Bronchial lymph node (tissue), 1 donor: ENCODE results near the gene FAM47B.

- PRO-cap: no peak
These were observed 107.1 kb downstream of the DMD start for GRCh38 chrX:33104283-33104673.

DNA sequence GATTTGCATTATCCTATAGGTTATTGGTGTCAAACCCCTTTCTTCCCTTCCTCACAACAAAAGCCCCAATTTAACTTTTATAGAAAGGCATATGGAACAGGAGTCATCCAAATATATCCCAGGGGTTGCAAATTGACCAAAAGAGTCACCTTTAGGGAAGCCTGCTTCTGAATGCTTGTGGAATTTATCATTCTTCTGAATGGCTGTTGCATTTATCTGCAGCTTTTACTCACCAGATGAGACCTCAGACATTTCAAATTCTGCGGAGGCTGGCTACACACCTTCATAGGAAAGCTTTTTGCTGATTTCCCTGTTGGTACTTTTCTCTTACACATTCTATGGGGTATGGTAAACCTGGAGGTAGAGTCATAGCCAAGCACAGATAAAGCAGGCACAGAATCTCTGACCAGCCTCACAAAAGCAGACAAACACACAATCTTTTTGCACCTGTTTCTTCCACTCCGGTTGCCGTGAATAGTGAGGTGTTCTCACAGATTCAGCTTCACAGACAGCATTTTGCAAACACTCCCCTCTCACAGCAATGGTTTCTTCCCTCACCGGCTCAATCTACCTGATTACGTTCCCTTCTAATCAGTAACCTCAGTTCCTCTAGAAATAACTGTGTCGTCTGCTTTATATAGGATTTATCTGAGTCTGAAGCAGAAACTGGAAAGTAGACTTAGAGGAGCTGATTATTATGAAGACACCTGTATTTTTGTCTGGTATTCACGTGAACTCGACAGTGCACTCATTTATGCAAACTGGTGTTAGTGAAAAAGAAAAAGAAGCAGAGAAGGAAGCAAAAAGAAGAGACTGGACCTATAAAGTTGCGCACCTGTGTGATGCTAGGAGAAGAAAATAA, 83.2 kb downstream of the DMD start:
- PRO-cap: no peak

DNA sequence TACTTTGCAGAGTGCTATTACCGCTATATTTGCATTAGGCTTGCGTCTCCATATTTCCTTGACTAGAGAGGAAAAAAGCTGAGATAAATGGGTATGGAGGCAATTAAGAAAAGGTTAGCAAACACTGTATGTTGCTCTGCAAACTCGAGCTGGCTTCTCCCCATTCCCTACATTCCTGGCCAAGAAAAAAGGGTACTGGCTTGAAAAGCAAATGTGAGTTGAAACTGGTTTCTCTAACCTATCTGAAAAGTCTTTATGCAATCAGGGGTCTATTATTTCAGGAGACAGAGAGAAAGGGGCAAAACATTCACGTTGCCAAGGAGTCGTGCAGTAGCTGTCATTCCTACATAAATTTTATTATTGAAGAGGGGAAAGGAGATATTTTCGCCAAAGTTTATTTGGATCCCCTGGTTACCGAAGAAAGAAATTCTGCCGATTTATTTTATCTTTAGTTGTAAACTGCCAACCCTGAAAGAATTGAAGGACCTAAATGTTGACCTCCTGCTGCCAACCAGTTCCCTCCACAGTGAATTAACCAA, 2.1 kb downstream of the TMEM47 start:
- PRO-cap: no peak

GRCh38 chrX:34942738-34942937, at the start of gene FAM47B:
Gene FAM47B (plus strand): TSS chrX:34942796.
- PRO-cap: no peak

- PRO-cap: no peak
These were observed 455.5 kb downstream of the CFAP47 start for GRCh38 chrX:36375129-36375367.

DNA sequence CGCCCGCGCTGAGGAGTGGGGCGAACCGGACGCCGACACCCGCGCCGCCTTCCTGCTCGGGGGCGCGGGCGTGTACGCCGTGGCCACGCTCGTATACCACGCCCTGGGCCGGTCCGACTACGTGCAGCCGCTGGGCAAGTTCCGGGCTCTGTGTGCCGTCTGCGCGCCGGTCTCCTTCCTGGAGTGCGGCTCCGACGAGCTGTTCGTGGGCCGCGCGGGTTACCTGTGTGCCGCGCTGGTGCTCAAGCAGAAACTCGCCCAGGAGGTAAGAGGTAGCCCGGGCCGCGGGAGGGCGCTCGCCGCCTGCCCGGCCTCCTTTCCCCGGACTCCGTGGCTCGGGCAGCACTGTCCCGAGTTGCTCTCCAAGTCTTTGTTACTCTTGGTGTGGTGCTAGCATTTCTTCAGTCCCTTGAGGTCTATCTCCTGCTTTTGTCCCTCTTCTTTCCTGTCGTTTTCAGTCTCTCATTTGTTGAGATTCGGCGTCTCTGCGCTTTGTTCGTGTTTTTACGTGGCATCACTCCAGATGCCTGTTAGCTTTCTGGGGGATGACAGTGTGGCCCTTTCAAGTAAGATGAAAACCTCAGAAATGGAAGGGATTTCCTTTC, 820 bp downstream of the LANCL3 start:
- PRO-cap: no peak

DNA sequence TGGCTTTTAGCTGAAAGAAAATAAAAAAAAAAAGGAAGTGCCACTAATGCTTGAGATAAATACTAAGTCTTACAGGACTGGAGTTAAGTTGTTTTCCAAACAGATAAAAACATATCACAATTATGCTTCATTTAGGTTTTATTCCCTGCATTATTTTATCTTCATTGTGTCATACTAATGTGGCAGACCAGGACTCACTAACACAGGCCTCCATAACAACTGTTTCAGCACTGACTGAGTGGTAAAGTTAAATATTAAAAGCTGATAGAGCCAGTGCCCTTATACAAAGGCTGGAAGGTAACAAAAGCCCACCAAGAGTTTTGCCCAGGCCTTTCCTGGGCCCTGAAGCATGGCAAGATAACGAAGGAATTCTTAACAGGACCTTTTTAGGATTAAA, 42.4 kb upstream of the DYNLT3 start:
- PRO-cap: no peak

- PRO-cap: bidirectional peak, plus-strand start at chrX:38220177, minus-strand start at chrX:38220122
These were observed 721 bp downstream of the SRPX start for GRCh38 chrX:38219928-38220371.

- PRO-cap: no peak
These were observed 9.3 kb upstream of the OTC start for GRCh38 chrX:38343034-38343541.

DNA sequence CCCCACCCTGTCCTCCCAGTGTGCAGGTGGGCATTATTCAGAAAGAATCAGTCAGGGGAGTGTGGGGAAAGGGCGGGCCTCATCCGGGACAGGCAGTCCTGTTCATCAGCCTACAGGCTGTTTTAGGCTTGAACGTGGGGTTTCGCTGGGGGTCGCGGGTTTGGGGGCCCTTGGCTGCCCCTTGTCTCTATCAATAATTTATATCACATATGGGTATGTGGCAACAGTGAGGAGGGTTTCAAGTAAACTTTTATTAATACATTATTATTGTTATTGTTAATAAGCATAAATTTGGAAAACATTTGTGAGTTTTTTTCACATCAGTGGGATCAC, 4.2 kb downstream of the OTC start:
- PRO-cap: no peak

DNA sequence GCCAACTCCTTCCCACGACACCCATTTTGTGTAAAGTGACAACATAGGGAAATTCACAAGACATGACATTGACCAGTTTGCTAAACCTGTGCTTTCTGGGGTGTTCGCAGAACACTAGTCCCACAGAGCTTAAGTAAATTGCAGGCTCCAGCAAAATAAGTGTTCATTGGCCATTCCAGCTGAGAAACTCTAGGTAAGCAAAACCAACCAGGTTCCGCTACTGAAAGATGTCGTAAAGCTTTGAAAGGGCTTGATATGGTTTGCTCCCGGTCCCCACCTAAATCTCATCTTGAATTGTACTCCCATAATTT, 563.7 kb downstream of the BCOR start:
- PRO-cap: no peak

DNA sequence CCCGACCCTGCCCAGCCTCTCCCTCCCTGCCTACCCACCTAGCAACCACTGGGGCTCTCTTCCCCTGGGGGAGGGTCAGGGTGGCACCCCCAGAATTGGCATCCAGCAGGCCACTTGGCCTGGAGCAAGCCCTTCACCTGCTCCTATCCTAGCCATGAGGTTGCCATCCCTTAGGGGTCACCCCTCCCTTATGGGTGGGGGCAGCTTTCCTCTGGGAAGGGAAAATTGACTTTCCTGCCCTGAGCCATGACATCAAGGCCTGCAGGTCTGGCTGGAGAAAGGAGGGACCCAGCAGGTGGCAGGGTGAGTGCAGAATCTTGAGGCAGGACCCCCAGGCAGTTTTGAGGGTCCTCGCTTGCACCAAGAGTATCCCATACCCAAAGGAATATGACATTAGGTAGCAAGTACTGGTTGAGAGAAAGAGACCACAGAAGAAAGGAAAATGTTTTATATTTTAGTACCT, 300.4 kb downstream of the BCOR start:
- PRO-cap: no peak

DNA sequence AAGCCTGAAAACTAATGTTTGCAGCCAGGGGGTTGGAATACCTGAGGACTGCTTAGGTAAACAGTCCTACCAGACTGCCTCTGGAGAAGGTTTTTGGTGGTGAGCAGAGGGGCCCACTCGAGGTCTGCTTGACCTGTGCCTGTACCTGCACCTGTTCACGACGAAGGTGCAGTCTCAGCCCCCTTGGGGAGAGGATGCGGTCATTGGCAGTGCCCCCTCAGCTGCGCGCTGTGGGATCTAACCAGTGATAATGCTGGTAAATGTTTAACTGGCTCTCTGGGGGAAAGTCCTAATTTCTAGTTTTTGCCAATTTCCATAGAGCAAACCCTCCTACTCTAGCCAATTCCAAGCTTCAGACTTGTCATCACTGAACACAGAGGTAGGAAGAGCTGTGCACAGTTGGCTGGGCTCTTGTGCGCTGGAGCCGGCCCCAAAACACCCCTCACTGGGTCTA, 271.0 kb downstream of the BCOR start:
- PRO-cap: no peak

DNA sequence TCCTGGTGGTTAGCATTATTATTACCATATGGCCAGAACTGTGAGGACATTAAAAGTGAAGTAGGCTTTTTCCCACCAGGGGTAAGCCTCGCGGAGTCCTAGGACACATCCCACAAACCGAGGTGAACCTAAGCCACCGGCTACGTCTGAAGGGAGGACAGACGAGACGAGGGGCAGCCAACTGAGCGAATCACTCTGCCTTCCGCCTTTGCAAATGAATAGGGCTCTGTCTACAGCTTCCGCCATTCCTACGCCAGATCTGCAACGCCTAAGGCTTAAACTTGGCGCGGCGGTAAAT, 90.7 kb downstream of the BCOR start:
- PRO-cap: no peak

- PRO-cap: no peak
These were observed 15.1 kb downstream of the BCOR start for GRCh38 chrX:40082473-40083230.

DNA sequence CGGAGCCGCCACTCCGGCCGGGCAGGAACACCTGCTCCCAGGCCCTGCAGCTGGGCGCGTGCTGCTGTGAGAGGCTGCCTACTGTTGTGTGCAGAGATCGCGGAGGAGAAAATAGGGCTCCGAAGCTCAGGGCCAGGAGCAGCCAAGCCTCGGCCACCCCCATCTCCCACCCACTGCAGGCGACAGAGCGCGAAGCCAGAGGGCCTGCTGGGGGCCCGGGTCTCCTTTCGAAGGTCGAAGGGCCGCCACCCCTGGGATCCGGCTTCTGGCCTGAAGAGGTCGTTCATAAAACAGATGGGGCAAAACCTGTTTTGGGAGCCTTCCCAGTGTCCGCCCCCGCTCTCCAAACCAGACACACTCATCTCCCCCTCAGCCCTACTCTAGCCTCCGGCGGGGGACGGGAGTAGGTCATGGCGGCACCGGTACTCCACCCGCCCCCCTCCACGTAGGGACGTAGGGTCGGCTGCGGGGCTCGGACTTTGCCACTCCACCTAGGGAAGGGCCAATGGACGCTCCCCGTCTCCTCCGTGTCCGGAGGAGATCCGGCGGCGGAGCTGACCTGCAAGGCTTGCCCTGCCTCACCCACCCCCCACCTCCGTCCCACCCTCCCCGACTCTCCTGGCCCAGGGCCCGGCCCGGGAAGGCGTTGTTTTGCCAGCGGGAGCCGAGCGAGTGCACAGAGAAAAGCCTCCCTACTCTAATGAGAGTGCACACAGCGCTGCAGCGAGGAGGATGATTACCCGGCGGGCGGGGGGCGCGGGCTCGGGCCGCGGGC, 8.0 kb upstream of the BCOR start:
- PRO-cap: bidirectional peak, plus-strand start at position 485 of the sequence, minus-strand start at position 432 of the sequence; unidirectional peak, minus-strand start at position 702 of the sequence

DNA sequence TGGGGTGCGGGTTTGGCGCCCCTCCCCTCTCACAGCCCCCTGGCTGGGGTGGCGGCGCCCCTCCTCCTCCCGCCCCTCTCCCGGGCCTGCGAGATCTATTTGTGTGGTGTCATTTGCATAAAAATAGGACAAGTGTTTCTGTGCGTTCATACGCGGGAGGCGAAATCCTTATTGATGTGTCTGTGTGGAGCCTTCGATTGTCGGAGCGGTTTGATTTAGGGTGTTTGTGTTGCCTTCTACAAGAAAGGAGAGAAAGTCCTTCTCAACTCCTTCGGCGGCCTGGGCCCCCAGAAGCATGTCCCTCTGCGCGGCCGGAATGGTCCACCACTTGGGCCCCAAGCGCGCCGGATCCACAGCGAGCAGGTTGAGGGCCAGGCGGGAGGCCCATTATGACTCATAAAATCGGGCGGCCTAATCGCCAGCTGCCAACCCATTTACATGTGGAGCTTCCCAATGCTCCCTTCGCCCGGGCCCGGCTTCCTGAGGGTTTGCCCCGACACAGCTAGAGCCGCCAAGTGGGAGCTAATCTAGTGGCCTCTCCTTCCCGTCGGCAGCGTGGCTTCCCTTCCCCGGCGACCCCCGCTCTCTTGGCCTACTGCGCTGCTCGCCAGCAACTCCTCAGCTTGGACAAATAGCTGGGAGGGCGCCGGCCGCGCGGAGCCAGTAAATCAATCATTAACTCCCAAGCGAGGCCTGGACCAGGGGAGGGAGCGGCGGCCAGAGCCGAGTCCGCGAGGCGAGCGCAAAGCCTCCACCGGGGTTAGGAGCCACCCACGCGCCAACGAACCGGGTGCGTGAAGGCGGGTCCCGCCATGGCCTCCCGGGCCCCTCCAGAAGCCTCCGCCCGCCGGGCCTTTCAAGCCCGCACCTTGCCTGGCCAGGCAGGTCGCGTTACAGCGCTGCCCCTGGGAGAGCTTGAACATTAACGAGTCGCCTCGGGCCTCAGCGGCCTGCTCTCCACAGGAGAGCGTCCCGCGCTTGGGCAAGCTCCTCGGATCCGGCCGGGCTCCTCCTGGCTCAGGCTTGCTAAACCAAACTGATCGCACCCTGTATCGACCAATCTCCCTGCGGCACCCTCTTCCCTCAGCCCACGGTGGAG, 10.3 kb upstream of the BCOR start:
- PRO-cap: no peak

DNA sequence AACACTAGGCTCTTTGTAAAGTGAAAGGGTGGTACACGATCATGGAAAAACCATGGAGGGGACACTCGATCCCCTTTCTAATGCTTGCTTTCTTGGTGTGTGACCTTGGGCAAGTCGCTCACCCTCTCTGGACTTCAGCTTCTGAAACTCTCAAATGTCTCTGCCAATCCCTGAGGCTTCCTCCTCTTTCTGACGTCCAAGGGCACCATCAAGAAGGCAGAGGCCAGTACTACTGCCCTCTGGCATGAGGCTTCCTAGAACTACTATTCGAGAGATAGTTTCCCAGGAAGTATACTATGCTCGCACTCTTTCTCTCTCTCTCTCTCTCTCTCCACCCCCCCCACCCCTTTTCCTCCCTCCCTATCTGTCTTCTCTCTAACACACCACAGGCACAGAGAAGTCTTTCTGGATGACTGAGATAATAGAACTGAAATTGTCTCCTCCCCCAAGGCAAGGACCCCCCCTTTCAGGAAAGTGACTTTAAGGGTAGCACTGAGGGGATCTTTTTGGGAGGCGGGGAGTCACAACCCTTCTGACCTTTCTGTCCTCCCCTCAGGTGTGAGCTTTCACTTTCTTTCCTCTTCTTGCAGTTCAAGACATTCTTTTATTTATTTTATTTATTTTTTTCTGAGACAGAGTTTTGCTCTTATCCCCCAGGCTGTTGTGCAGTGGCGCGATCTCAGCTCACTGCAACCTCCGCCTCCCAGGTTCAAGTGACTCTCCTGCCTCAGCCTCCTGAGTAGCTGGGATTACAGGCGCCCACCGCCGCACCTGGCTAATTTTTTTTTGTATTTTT, 20.1 kb upstream of the BCOR start:
- PRO-cap: no peak

- PRO-cap: bidirectional peak, plus-strand start at chrX:40155284, minus-strand start at chrX:40155142
These were observed 57.2 kb upstream of the BCOR start for GRCh38 chrX:40154648-40155616.

- PRO-cap: no peak
These were observed 73.7 kb upstream of the BCOR start for GRCh38 chrX:40171623-40171763.